Uterus (tissue), 7 donors: ENCODE results near the genes GCC2 and SEPTIN10.

DNA sequence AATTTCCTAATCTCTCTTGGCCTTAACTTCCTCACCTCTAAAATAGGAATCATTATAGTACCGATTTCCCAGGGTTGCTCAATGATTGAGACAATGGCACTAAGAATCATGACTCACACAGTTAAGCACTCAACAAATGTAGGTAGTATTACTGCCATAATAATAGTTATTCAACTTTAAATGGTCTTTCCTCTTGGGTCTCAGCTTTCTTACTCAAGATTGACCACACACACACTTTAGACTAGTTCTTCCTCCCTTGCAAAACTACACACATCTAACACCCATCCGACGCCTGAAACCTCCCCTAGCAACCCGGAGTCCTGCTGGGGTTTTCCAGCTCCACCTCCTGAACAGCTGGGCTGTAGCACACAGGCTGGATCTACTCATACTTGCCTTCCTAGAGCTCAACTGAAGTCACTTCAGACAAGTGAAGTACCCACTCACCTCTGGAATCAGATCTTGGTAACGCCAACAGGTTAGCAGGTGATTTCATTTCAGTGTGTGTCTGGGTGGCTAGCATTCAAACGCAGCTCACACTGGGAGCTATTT lies 1.3 kb downstream of the UXS1 start:
- PRO-cap, 4 experiments = peak in 2 of 4 experiments; most common plus-strand start position 386 of the sequence (in 2); most common minus-strand start position 265 of the sequence (in 1)
- RAMPAGE, long total RNA, 2 experiments = no peak in any of the 2 experiments
- RRBS = no CpG with 5 or more reads among the region's 6 CpGs

DNA sequence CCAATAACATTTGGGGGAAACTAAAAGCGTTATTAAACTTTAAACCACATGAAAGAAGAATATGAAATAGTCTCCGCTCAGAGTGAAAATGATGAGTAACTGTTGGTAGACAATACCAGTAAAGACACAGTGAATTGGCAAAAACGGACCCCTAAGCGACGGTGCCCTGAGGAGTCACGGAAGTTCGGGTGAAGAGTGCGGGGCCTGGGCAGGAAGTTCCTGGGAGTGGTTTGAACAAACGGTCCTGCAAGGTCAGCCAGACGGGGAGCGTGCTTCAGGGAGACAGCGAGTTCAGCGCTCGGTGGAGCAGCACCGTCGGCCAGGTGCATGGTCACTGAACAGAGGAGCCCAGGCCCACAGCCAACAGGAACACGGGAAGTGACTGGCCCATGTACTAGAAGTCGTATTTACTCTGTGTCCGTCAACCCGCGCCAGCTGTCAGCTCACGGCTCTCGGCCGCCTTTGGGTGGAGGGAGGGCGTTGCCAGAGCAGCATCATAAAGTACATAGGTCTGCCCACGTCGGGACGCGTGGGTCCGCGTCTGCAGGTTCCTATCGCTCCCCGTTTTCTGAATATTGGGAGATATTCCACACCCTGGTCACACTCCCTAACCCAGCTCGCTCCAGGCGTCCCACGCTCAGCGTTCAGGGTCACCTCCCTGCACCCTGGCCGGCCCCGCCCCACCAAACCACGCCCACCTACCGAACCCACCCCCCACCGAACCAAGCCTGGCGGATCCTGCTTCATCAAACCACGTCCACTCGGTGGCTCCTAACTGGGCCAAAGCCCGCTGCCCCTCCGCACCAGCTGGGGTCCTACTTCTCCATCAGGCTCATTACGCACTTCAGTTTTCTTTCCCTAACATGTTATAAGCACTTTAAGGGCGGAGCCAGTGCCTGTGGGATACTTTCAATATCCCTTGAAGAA lies 75.7 kb upstream of the UXS1 start:
- PRO-cap, 4 experiments = no peak in any of the 4 experiments
- RAMPAGE, long total RNA, 2 experiments = no peak in any of the 2 experiments
- RRBS = no CpG with 5 or more reads among the region's 49 CpGs

DNA sequence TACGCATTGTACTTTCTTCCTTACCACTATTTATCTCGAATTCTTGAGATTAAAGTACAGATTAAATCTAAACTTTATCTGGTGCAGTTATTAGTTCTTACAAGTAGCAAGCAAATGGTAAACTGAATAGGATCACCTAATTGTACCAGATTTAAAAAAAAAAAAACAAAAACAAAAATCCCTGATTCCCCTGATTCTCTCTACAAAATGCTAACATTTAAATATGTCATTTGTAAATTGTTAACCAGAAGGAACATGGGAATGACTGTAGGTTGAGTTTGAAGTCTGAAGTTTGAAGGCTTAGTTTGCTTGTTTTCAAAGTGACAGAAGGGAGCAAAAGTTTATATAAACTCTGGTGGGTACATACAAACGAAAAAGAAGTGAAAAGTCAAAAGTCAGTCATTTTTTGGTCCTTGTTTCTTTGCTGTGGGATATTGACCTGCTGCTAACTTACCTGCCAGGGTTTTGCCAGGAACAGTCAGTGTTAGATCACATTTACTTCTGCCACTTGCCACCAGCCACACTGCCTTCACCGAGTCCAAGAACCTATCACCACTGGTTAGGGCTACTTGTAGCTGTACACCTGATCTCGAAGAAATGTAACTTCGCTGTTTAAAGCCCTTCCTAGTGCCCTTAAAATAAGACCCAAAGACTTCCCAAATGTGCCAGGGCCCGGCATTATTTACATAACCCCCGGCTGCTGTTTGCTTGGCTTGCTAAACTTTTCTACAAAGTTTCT lies 79.4 kb downstream of the RGPD3 start:
- PRO-cap, 4 experiments = no peak in any of the 4 experiments
- RAMPAGE, long total RNA, 2 experiments = no peak in any of the 2 experiments
- RRBS = no CpG with 5 or more reads among the region's 8 CpGs

DNA sequence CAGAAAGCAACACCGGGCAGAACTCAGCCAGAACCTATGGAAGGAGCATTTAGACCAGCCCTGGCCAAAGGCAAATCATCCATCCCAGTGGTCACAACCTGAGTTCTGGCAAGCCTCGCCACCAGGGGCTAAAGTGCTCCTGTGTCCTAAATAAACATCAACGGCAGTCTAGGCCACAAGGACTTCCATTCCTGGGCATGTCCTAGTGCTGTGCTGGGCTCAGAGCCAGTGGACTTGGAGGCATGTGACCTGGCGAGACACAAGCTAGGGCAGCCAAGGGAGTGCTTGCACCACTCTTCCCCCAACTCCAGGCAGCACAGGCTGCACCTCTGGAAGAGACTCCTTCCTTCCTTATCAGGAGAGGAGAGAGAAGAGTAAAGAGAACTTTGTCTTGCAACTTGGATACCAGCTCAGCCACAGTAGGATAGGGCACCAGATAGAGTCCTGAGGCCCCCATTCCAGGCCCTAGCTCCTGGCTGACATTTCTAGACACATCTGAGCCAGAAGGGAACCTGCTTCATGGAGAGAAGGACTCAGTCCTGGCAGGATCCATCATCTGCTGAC lies 68.9 kb downstream of the ST6GAL2 start:
- PRO-cap, 4 experiments = no peak in any of the 4 experiments
- RAMPAGE, long total RNA, 2 experiments = no peak in any of the 2 experiments
- RRBS = no CpG with 5 or more reads among the region's 4 CpGs

DNA sequence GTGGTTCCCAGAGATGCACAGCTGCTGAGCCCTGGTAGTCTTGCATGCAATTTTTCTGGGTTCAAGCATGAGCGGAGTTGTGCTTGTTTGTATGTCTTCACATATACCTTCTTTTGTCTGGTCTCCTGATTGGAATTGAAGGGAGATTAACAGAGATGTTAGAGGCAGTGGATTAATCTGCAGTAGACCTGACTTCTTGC lies 251.9 kb upstream of the ST6GAL2 start:
- PRO-cap, 4 experiments = peak in 1 of 4 experiments; most common plus-strand start position 71 of the sequence (in 1)
- RAMPAGE, long total RNA, 2 experiments = no peak in any of the 2 experiments
- RRBS = no CpG with 5 or more reads among the region's 1 CpG

GRCh38 chr2:108448952-108449375 lies at the start of gene GCC2:
GCC2 (plus strand) TSS chr2:108449206.
- PRO-cap, 4 experiments = peak in 4 of 4 experiments; most common plus-strand start chr2:108449218 (in 2); most common minus-strand start chr2:108449110 (in 3)
- RAMPAGE, long total RNA, 2 experiments = no peak in any of the 2 experiments
- RRBS = under 1% methylated on average over 23 of the region's 41 CpGs

GRCh38 chr2:108469856-108471005 lies 21.2 kb downstream of the GCC2 start:
- PRO-cap, 4 experiments = no peak in any of the 4 experiments
- RAMPAGE, long total RNA, 2 experiments = no peak in any of the 2 experiments
- RRBS = no CpG with 5 or more reads among the region's 7 CpGs

- PRO-cap, 4 experiments = no peak in any of the 4 experiments
- RAMPAGE, long total RNA, 2 experiments = no peak in any of the 2 experiments
- RRBS = no CpG with 5 or more reads among the region's 3 CpGs
Observed at GRCh38 chr2:108781101-108781495, 5.5 kb upstream of the CCDC138 start.

- PRO-cap, 4 experiments = peak in 1 of 4 experiments; most common plus-strand start chr2:109173566 (in 1)
- RAMPAGE, long total RNA, 2 experiments = no peak in any of the 2 experiments
- RRBS = no CpG with 5 or more reads among the region's 13 CpGs
Observed at GRCh38 chr2:109173153-109173716, 44.2 kb downstream of the SH3RF3 start.

DNA sequence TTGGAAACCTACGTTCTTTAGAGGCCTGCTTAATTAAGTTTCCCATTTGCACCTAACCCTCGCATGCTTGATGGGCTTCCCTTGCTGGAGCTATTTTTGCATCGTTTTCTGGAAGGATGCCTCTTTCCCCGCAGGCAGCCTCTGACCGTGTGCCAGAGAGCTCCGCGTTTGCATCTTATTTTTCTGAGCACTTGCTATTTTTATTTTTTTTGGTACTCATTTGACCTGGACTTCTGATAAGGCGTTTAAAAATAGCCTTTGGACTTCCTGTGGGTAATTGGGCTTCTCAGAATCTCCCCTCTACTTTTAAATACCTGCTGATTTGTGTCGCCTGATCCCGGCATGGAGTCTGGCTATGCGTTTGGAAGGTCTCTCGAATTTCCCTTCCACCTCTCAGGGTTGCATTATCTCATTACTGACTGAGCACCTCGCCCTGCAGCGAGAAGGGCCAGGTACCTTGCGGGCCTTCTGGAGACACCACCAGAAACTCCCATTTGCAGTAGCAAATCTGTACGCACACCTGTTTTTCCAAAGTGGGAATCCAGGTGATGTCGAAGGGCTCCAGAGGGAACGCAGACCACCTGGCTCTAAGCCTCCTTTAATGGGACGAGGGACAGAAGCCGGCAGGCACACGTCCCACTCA lies 66.6 kb downstream of the SH3RF3 start:
- PRO-cap, 4 experiments = no peak in any of the 4 experiments
- RAMPAGE, long total RNA, 2 experiments = no peak in any of the 2 experiments
- RRBS = no CpG with 5 or more reads among the region's 21 CpGs

- PRO-cap, 4 experiments = no peak in any of the 4 experiments
- RAMPAGE, long total RNA, 2 experiments = no peak in any of the 2 experiments
- RRBS = no CpG with 5 or more reads among the region's 11 CpGs
Observed at GRCh38 chr2:109201369-109201949, 72.5 kb downstream of the SH3RF3 start.

GRCh38 chr2:109436167-109437166 lies 177.3 kb downstream of the SEPTIN10 start:
- PRO-cap, 4 experiments = no peak in any of the 4 experiments
- RAMPAGE, long total RNA, 2 experiments = no peak in any of the 2 experiments
- RRBS = no CpG with 5 or more reads among the region's 25 CpGs

- PRO-cap, 4 experiments = no peak in any of the 4 experiments
- RAMPAGE, long total RNA, 2 experiments = no peak in any of the 2 experiments
- RRBS = no CpG with 5 or more reads among the region's 5 CpGs
Observed at GRCh38 chr2:109609471-109609762, 4.3 kb downstream of the SEPTIN10 start.

- PRO-cap, 4 experiments = peak in 4 of 4 experiments; most common plus-strand start chr2:109613376 (in 2); most common minus-strand start chr2:109614155 (in 4)
- RAMPAGE, long total RNA, 2 experiments = start-site peak on the minus strand in 1 of 2 experiments, at chr2:109613890-109613904 at its widest, 125 reads per replicate
- RRBS = 2% methylated on average over 37 of the region's 114 CpGs
Observed at GRCh38 chr2:109613224-109614280, at the start of gene SEPTIN10. SEPTIN10 (minus strand) TSS chr2:109613966.

DNA sequence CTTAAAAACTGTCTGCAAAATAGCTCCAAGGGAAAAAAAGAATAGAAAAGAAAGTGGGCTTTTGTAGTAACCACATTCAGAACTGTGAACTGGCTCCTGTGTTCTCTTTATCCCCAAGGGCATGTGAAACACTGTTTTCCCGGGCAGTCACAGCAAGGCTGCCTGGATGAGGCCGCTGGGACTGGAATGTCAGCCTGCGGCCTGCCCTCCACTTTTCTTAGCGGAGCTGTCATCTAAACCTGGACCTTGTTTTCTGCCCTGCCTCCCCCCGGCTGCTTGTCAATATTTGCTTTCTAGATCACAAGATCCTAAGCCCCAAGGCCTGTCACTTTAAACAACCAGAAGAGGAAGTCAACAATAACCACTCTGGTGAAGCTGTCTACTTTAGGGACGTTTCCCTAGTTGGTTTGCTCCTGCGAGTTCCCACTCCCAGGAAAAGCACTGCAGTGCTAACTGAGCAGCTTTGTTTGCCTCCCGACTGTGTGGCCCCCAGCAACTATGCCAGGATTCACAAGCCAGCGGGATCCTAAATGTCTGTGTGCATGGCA lies 30.5 kb downstream of the SOWAHC start:
- PRO-cap, 4 experiments = no peak in any of the 4 experiments
- RAMPAGE, long total RNA, 2 experiments = no peak in any of the 2 experiments
- RRBS = 100% methylated on average over 1 of the region's 9 CpGs

GRCh38 chr2:109663569-109664177 lies 49.5 kb downstream of the SOWAHC start:
- PRO-cap, 4 experiments = no peak in any of the 4 experiments
- RAMPAGE, long total RNA, 2 experiments = no peak in any of the 2 experiments
- RRBS = no CpG with 5 or more reads among the region's 4 CpGs

- PRO-cap, 4 experiments = peak in 1 of 4 experiments; most common minus-strand start chr2:109690714 (in 1)
- RAMPAGE, long total RNA, 2 experiments = no peak in any of the 2 experiments
- RRBS = no CpG with 5 or more reads among the region's 14 CpGs
Observed at GRCh38 chr2:109690471-109691688, 76.7 kb downstream of the SOWAHC start.

DNA sequence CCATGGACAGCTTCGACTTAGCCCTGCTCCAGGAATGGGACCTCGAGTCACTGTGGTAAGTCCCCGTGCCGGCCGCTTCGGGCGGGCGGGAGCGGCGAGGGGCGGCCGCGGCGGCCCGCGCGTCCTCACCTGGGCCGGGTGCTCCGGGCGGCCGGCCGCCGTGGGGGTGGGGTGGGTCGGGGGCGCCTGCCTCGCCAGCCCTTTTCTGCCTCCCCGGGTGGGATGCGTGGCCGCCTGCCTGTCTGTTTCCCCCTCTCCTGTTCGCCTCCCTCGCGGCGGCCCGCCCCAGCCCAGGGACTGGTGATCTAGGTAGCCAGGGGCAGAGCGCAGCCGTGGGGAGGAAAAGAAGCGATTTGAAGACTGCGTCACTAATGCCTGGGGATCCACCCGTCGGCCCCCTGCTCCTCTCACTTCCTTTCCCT lies 33.4 kb upstream of the RGPD5 start:
- PRO-cap, 4 experiments = no peak in any of the 4 experiments
- RAMPAGE, long total RNA, 2 experiments = no peak in any of the 2 experiments
- RRBS = no CpG with 5 or more reads among the region's 40 CpGs

DNA sequence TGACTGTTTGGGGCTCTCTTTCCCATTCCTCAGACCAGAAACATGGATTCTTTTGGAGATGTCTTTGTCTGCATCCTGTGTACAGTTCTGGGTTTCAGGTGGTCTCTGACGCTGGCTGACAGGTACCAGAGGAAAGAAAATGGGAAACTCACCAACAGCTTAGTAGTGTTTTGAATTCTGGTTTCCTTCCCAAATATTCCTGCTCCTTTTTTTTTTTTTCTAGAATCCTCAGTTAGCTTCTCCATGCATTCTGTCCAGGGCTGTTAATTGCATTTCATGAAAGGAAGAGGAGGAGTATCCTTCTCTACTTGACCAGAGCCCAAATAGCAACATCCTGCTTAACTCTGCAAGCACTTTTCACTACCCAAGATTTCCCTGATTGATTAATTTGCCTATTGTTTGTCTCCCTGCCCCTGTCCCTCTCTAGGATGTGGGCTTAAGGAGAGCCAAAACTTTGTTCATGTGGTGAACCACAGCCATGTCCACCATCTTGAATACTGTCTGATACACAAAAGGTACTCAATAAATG lies 2.3 kb upstream of the MALL start:
- PRO-cap, 4 experiments = no peak in any of the 4 experiments
- RAMPAGE, long total RNA, 2 experiments = no peak in any of the 2 experiments
- RRBS = no CpG with 5 or more reads among the region's 1 CpG

- PRO-cap, 4 experiments = no peak in any of the 4 experiments
- RAMPAGE, long total RNA, 2 experiments = no peak in any of the 2 experiments
- RRBS = no CpG with 5 or more reads among the region's 16 CpGs
Observed at GRCh38 chr2:110679467-110679996, 1.7 kb upstream of the BUB1 start.